Heart (tissue), 3 donors: ENCODE measurements around a stretch of chr10.

DNA sequence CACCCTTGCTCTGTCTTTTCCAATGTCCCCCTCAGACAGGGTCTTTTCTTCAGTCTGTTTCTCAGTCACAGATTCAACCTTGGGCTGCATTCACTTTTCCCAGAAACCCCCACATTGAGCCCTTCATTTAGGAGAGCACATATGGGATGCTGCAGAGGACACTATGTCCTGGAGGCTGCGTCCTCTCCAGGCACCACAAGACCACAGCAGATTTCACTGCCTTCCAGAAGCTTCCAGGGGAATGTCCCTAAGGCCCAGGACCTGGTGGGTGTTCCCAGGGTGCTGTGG lies 57.0 kb upstream of the NKX6-2 start:
- RAMPAGE, long total RNA, 2 experiments = no peak in any of the 2 experiments

DNA sequence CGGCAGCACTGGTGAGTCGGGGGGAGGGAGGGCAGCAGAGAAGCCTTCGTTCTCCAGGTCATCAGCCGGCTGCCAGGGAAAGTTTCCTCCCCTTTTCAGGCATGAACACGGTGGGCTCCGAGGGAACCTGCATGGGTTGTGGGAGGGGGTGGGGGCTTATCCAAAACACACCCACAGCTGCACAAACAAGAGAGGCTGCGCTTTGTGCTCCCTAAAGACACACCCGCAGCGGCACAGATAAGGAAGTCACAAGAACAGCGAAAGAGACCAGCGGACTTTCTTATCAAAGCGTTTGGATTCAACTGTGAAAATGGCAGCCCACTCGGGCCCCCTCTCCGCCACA lies 62.4 kb upstream of the NKX6-2 start:
- RAMPAGE, long total RNA, 2 experiments = no peak in any of the 2 experiments

DNA sequence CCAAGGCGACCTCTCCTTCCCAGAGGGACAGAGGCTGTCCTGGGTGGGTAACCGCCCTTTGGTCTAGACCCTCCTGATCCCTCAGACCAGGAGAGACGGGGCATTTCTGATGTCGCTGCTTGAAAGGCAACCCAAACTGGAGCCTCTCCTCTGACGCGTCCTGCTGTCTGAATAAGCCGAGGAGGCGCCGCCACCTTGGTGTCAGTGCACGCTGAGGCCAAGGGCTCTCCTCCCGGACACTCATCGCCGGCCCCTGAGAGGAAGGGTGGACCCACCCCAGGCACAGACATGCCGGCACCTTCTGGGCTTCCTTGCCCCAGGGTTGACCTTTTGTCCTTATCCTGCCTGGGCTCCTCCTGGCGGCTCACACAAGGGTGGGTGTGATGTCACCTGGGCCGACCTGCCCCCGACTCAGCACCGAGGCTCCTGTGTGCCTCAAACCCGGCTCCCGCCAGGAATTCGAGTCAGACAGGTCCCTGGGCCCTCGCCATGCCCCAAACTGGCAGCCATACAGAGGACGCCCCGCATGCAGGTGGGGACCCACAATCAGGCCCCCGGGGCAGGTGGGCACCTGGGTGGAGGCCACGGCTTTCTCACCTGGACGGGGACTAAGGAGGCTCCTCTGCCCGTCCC lies 17.7 kb upstream of the CFAP46 start:
- RAMPAGE, long total RNA, 2 experiments = no peak in any of the 2 experiments

- RAMPAGE, long total RNA, 2 experiments = no peak in any of the 2 experiments
Measured at GRCh38 chr10:132967549-132967851, 25.1 kb upstream of the CFAP46 start.

DNA sequence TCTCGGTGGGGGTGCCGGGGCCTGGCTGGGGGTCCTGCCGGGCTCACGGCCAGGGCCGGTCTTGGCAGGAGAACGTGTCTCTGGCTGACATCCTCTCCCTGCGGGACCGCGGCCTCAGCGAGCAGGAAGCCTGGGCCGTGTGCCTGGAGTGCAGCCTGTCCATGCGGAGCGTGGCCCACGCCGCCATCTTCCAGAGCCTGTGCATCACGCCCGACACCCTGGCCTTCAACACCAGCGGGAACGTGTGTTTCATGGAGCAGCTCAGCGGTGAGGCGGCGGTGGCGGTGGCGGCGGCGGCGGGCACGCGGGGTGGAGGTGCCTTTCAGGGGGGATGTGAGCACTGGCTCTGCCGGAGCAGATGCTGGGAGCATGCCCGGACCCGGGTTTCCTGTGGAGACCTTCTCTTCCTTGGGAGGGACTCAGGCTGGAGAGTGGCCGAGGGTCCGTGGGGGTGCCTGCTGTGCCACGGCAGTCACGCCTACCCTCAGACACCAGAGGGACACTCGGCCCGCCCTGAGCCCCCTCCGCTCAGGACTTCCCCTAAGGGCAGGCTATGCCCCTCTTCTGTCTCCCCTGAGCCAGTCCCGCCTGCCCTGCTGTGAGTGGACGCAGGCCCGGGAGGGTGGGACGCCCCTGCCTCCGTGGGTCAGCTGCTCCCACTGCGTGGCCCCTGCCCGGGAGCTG lies 7.4 kb downstream of the KNDC1 start:
- RAMPAGE, long total RNA, 2 experiments = no peak in any of the 2 experiments

- RAMPAGE, long total RNA, 2 experiments = start-site peak on the plus strand in 1 of 2 experiments, at chr10:133235442-133235510 at its widest, 7 reads per replicate
Measured at GRCh38 chr10:133235234-133235842, 2.3 kb upstream of the VENTX start.

GRCh38 chr10:133245448-133246258 lies 8.0 kb downstream of the VENTX start:
- RAMPAGE, long total RNA, 2 experiments = no peak in any of the 2 experiments

DNA sequence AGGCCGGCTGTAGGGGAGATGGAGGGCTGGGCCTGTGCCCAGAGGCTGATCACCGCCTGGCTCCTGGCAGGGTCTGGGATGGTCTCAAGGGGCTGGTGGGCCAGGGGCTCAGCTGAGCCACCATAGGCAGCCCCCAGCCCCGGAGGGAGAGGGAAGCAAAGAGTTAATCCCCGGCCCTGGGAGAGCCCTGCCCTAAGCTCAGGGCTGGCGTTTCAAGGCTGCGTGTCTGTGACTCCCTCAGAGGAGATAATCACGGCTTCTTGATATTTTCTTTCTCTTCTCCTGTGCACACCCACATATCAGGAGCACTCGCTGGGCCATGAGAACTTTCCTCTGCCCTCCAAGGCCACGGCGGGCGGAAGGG lies 16.7 kb downstream of the VENTX start:
- RAMPAGE, long total RNA, 2 experiments = no peak in any of the 2 experiments

- RAMPAGE, long total RNA, 2 experiments = no peak in any of the 2 experiments
Measured at GRCh38 chr10:133275566-133276261, 954 bp downstream of the ADAM8 start.

DNA sequence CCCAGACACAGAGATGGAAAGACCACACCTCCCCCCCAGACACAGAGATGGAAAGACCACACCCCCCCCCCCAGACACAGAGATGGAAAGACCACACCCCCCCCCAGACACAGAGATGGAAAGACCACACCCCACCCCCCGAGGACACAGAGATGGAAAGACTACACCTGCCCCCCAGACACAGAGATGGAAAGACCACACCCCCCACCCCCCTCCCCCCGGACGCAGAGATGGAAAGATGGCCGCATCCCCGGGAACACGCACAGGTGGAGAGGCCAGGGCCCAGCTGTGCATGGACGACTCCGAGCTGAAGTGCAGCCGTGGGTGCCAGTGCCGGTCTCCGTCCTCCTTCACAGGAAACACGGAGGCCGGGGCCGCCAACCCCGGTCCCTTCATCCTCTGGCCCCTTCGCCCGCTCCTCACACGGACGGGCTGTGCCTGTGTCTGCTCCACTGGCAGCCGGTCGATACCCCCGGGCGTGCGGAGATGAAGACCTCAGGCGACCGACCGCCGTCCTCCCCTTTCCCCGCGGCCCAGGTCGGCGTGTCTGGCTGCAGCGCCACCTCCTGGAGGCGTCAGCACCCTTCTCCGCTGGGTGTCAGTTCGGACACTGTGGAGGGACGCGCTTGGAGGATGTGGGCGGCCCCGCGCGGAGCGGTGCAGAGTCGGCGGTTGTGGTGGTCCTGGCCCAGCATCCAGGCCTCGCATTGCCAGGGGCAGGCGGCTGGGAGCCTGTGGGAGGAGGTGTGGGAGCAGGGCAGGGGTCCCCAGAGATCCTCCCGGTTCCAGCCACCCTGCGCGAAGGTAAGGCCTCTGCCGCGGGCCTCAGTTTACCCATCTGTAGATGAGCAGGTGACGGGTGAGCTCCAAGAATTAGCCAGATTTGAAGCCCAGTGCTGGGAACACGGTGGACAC lies 9.8 kb downstream of the ZNF511 start:
- RAMPAGE, long total RNA, 2 experiments = no peak in any of the 2 experiments

DNA sequence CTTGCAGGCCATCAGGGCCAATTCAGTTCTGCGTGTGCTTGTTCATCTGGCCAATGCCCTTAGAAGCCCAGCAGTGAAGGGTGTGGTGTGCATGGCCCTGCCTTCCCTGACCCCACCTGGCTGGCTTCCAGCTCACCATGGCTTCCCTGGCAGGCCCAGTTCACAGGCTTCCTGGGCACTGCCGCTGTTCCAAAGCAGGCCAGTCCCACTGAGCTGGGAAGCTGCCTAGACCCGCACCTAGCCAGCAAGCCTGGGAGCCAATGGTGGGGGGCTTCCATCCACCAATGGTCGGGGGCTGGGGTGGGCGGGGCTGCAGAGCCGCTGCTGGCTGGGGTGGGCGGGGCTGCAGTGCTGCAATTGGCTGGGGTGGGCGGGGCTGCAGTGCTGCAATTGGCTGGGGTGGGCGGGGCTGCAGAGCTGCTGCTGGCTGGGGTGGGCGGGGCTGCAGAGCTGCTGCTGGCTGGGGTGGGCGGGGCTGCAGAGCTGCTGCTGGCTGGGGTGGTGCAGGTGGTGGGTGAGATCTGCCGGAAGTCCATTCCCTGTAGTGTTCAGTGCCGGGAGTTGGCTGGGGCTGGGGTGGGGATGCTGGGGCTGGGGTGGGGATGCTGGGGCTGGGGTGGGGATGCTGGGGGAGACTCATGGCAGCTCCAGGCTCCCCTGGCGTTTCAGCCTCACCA lies 12.4 kb downstream of the CALY start:
- RAMPAGE, long total RNA, 2 experiments = no peak in any of the 2 experiments

DNA sequence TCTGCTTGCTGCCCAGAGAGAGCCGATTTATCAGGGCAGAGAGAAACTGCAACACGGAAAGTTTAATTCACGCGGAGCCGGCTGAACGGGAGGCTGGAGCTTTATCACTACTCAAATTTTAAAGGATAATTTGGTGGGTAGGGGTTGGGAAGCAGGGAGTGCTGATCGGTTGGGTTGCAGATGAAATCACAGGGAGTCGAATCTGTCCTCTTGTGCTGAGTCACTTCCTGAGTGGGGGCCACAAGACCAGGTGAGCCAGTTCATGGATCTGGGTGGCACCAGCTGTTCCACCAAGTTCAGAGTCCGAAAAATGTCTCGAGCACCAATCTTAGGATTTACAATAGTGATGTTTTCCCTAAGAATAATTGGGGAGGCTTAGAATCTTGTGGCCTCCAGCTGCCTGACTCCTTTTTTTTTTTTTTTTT lies 3.6 kb upstream of the PRAP1 start:
- RAMPAGE, long total RNA, 2 experiments = no peak in any of the 2 experiments

DNA sequence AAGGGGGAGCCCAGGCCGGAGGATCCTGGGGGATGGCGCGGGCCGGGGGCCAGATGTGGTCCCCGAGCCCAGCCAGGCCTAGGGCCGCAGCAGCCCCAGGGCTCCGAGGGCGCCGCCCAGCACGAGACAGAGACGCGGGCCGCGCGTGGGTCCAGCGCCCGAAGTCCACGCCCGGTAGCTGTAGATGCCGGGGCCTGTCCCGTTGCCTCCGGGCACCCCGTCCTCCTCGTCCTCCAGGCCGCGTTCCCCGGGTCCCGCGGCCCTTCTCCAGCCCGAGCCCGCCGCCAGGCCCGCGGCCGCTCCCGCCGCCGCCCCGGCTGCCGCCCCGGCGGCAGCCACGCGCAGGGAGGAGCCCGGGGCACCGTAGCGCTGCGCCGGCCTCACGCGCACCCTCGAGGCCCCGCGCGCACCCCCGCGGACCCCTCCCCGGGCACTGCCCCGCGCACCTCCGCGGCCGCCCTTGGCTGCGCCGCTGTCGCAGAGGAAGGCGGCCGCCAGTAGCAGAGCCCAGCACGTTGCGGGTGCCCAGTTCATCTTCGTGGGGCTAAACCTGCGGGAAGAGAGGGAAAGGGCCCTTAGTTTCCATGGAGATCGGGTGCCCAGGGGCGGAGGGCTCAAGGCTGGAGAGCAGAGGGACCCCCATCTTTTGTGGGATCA lies 1.1 kb downstream of the SPRN start:
- RAMPAGE, long total RNA, 2 experiments = no peak in any of the 2 experiments

DNA sequence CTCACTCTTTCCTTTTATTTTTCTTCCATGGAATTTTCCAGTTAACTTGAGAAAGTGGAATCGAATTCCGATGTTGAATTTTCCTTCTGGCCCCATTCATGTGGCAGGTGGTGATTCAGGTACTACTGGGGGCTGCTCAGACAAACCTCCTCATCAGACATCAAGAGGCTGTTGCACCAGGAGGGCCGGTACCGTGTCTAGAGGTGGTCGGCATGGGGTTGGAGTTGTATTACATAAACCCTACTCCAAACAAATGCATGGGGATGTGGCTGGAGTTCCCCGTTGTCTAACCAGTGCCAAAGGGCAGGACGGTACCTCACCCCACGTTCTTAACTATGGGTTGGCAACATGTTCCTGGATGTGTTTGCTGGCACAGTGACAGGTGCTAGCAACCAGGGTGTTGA lies 406 bp upstream of the CYP2E1 start:
- RAMPAGE, long total RNA, 2 experiments = no peak in any of the 2 experiments